Melanocyte of skin (primary cell): ENCODE measurements around a stretch of chr9.

- CAGE, long polyA plus RNA, 2 experiments, result no peak in any of the 2 experiments
Observed at GRCh38 chr9:68894303-68894769, 114.5 kb downstream of the PABIR1 start.

GRCh38 chr9:68950155-68950689 is 63.7 kb downstream of the PRKACG start:
- CAGE, long polyA plus RNA, 2 experiments, result no peak in any of the 2 experiments

- CAGE, long polyA plus RNA, 2 experiments, result no peak in any of the 2 experiments
Observed at GRCh38 chr9:69067790-69068922, 32.6 kb downstream of the FXN start.

DNA sequence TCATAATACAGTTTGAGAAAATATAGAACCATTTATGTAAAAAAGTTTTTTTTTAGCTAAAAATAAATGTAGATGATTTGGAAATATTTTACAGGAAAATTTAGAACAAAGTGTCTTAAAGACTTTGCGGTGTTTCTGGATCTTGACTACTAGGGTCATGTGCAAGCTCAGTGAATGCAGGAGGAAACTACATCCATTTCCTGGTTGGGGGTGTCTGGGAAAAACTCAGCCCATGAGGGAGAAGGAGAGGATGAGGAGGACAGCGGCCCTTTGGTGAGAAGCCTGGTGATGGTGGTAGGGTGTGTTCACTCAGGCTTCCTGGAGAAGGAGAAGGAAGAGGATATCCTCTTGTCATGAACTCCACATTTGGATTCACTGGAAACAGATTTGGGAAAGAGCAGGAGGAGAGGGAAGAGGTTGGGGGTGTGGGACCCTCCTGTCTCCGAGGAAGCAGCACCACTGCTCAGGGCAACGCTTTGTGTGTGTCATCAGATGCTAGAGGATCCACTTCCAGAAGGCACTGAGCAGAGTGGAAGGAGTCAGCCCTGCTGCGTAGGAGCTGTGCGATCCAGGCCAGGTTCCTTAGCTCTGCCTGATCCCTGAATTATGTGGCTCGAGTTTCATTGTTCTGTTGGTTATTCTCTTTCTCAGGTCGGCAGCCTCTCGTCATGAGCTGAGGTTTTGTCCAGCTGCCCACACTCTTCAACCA is 37.4 kb upstream of the TJP2 start:
- CAGE, long polyA plus RNA, 2 experiments, result no peak in any of the 2 experiments

- CAGE, long polyA plus RNA, 2 experiments, result no peak in any of the 2 experiments
Observed at GRCh38 chr9:69170636-69171547, 3.2 kb upstream of the TJP2 start.

DNA sequence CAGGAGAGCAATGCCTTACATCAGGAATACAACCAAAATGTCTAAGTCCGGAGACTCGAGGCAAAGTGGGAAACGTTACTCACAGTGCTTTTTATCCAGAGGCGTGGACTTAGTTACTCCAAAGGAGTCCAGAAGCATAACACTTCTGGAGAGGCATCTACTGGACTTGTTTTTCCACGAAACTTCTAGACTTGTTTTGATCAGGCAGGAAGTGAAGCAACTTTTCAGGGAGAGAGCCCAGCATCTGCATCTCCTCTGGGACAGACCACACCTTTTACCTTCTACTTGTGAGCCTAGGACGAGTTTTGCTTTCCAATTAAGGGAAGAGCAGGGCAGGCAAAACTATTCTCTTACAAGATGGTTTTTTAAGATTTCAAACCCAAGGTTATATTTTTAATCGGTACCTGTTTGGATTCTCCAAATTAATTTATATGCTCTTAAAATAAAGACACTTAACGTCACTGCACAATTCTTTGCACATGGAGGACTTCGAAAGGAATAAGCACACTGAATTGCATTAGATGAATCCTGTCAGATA is 1.1 kb upstream of the TJP2 start:
- CAGE, long polyA plus RNA, 2 experiments, result no peak in any of the 2 experiments

- CAGE, long polyA plus RNA, 2 experiments, result no peak in any of the 2 experiments
Observed at GRCh38 chr9:69181735-69182445, 7.8 kb downstream of the TJP2 start.

- CAGE, long polyA plus RNA, 2 experiments, result no peak in any of the 2 experiments
Observed at GRCh38 chr9:69186310-69187256, 12.5 kb downstream of the TJP2 start.

GRCh38 chr9:69193272-69193694 is 19.2 kb downstream of the TJP2 start:
- CAGE, long polyA plus RNA, 2 experiments, result no peak in any of the 2 experiments

DNA sequence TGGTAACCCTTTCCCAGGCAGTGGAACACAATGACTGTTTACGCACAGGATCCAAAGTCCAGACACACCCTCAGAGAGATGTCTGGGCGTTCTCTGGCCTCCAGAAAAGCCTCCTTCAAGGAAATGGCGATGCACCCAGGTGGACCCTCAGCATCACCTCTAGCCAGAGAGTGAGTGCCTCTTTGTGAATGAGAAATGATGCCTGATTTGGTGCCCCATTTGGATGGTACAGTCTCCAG is 145.5 kb downstream of the ENTREP1 start:
- CAGE, long polyA plus RNA, 2 experiments, result no peak in any of the 2 experiments

GRCh38 chr9:69476690-69477177 is 151.7 kb downstream of the ENTREP1 start:
- CAGE, long polyA plus RNA, 2 experiments, result no peak in any of the 2 experiments

DNA sequence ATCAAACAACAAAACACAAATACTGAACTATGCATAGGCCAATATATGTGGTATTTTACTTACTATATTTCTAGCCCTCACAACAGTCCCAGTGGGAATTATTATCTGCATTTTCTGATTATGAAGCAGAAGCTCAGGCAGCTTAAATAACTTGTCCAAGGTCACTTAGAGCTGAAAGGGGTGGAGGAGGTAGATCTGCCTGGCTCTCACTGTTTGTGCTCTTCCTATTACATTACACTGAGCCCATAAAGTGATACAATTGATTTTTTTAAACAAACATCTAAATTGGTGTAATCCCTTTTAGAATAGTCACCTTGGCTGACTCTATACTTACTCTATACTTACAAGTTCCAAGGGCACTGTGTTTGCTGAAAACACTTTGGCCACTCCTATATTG is 144.8 kb downstream of the APBA1 start:
- CAGE, long polyA plus RNA, 2 experiments, result no peak in any of the 2 experiments

GRCh38 chr9:69672799-69673585 is 821 bp upstream of the APBA1 start:
- CAGE, long polyA plus RNA, 2 experiments, result no peak in any of the 2 experiments

- CAGE, long polyA plus RNA, 2 experiments, result no peak in any of the 2 experiments
Observed at GRCh38 chr9:69806078-69806762, 14.4 kb upstream of the CFAP95 start.

DNA sequence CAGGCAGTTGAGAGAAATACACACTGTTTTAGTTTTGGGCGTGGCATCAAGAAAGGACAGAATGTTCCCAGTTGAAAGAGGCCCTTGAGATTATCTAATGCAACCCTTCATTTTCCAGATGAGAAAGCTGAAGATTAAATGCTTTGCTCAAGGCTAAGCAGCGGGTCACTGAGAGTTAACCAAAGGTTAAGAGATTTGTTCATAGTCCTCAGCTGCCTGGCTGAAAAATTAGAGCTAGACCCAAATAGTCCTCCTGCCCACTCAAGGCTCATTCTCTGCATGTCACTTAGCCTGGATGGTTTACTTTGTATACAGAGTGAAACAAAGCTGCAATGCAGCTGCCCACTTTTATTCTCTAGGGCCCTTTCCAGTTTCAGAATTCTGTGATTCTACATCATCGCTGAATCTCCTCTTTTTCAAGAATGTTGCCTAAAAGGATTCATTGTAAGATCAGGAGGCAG is 46.6 kb upstream of the MAMDC2 start:
- CAGE, long polyA plus RNA, 2 experiments, result no peak in any of the 2 experiments

DNA sequence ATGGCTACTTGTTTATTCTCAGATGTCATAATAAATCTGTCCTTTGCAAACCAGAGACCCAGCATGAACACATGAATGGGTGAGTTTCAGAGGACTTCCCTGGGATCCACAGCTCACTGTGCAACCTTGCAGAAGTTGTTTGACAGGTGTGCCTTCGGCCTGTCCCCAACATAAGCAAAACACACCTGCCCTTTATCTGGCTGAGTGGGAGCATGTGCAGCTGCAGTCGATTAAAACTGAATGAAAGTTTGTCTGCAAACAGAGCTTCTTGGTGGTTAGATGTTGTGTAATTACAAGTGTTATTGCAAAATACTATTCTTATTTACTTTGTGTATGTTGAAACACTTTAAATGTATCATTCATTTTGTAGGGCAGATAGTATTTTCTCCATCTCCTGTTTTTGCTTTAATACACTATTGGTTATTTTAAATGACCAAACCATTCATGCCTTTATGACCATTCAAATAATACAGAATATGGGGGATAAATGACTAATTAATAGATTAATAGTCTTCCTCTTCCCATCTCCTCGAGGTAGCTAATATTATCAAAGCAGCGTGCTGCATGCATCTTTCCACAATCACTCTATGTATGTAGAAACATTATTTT is 36.1 kb downstream of the MAMDC2 start:
- CAGE, long polyA plus RNA, 2 experiments, result no peak in any of the 2 experiments

GRCh38 chr9:70080522-70080967 is 36.9 kb downstream of the MAMDC2 start:
- CAGE, long polyA plus RNA, 2 experiments, result no peak in any of the 2 experiments

DNA sequence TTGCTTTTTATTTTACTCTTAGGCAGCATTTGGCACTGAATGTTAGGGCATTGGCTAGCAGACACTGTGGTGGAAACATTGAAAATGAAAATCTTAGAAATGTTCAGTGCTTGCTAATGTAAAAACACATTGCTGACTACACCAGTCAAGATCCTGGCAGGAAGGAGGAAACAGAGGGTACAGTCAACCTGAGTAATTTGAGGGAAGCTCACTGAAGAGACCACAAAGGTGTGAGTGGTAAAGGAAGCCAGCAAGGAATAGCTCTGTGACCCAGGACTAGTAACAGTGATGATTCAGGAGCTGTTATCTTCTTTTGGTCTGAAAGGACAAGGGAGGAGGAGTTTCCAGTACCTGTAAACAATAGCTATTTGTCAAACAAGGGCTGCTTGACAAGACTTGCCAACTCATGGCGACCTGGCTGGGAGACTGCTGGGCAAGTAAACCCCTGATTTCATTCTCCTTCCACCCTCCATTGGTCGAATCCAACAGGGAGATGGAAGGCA is 68.0 kb downstream of the MAMDC2 start:
- CAGE, long polyA plus RNA, 2 experiments, result no peak in any of the 2 experiments

- CAGE, long polyA plus RNA, 2 experiments, result no peak in any of the 2 experiments
Observed at GRCh38 chr9:70143561-70144092, 100.0 kb downstream of the MAMDC2 start.

DNA sequence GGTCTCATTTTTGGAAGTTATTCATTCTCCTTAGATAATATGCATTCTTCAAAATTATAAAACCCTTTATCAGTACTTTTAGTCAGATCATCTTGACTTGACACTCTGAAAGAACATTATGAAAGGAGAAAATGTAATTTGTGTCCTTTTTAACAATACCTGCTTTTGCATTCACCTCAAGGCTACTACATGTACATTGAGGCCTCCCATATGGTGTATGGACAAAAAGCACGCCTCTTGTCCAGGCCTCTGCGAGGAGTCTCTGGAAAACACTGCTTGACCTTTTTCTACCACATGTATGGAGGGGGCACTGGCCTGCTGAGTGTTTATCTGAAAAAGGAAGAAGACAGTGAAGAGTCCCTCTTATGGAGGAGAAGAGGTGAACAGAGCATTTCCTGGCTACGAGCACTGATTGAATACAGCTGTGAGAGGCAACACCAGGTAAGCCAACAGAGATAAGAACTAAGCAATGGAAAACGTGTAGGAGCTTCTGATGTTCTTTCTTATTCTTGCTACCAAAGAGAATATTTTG is 40.6 kb upstream of the SMC5 start:
- CAGE, long polyA plus RNA, 2 experiments, result no peak in any of the 2 experiments